Esophagus muscularis mucosa (tissue), 4 donors: Measurements from ENCODE around the genes DUS2 and TANGO6.

DNA sequence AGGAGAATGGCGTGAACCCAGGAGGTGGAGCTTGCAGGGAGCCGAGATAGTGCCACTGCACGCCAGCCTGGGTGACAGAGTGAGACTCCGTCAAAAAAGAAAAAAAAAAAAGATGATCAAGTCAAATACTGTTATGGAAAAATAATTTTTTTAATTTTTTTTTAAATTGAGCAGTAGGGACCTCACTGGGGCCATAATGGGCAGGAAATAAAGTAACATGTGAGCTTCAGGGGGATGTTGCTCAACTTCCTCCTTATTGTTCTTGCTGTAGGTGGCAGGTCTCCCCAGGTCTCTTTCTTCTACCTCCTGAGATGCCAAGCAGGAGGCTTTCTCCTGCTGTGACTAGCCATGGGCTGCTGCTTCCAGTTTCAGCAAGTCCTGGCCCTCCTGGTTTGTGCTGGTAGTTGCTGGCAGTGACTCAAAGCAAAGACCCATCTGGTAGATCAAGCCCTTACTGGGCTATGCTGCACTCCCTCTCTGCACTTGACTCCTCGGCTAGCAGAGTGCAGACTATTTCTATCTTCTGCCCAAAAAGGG, 2.3 kb downstream of the DPEP2NB start:
- PRO-cap, result no peak
- RAMPAGE, long total RNA, 4 experiments, result no peak in any of the 4 experiments

DNA sequence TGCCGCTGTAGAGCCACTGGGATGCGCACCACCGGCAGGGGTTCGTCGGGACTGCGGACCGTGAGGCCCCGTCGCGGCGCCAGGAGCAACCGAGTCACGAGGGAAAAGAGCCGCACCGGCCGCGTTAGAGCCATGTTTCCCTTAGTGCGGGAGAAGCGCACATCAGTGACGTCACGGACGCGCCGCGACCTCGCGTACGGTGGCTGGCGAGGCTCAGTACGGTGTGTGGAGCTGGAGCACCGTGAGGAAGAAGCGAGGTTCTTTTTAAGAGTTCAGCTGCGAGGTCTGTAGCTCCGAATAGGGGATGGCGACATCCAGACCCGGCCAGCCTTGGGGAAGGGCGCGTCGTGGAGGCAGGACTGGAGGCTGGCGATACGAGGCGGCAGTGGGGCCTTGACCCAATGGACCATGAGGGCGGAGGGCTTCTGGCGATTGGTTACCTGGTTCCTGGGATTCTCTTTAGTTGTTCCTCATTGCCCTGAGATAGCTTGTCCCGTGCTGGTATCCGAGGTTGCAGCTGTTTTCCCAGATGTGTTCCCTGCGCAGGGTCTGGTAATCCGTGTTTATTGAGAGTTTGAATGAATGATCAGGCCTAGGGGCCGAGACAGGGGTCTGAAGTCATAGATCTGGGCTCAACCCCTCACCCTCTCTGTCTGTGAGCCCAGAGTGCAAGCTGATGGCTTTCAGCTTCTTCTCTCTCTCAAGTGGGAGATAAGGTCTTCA, at the start of gene DUS2:
Gene DUS2 (plus strand): TSS at position 216 of the 723 bp plus-strand sequence.
- PRO-cap, result bidirectional peak, plus-strand start at position 197 of the sequence, minus-strand start at position 164 of the sequence
- RAMPAGE, long total RNA, 4 experiments, result start-site peak on the plus strand in 4 of 4 experiments, centred at positions 205 to 220 of the sequence, 19 to 74 reads per replicate; start-site peak on the minus strand in 1 of 4 experiments, centred at position 154 of the sequence, 5 reads per replicate

DNA sequence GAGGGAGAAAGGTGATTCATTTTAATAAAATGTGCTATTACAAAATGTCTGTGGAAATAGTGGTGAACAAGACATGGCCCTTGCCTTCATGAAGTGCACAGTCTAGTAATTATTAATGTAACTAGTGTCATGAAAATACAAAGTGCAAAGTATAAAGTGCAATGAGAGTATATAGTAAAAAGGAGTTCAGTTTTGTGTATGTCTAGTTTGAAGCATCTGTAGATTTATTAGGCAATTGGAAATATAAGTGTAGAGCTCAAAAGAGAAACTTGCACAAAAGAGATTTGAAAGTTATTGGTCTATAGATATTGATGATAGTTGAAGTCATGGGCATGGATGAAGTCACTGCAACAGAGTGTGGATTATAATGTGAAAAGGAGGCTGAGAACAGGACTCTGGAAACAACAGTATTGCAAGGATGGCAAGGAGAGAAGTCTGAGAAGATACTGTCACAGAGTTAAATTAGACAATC, 12.1 kb downstream of the NFATC3 start:
- PRO-cap, result no peak
- RAMPAGE, long total RNA, 4 experiments, result start-site peak on the plus strand in 1 of 4 experiments, centred at position 342 of the sequence, 5 reads per replicate

- PRO-cap, result no peak
- RAMPAGE, long total RNA, 4 experiments, result no peak in any of the 4 experiments
Measured at GRCh38 chr16:68226350-68227223, 9.3 kb downstream of the ESRP2 start.

DNA sequence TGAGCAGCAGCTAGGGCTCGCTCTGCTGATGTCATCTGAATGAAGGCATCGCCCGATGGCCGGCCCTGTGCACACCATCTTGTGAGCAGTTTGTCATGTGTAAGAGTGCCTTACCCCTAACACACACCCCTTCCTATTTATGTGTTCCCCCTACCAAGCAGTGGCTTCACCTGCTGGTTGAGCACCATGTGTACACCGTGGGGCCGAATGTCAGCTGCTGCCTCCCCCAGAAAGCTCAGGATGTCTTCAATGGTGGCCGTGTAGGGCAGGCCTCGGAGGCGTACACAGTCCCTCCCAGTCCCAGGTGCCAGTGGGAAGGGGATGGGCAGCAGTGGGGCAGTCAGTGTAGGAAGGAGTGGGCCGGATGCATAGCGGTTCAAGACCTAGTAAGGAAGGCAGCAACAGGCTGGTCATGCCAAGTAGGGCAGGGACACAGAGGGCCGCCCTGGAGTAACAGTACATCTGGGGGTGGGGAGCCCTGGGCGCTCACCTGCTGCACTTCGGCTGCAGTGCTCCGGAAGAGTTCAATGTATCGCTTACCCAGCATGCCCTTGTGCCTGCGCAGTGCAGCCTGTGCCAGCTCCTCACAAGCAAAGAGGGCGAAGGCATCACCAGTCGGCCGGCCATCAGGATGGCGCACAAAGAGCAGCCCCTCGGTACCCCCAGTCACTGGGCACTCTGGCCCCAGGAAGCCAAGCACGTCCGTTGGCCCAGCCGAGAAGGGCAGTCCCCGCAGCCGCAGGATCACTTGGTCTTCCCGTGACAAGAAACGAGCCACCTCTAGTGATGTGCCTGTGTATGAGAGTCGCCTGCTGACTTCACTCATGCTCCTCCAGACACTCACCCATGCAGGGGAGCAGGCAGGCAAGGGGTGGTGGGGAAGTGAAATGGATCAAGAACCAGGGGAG, 4.4 kb downstream of the ESRP2 start:
- PRO-cap, result no peak
- RAMPAGE, long total RNA, 4 experiments, result no peak in any of the 4 experiments

DNA sequence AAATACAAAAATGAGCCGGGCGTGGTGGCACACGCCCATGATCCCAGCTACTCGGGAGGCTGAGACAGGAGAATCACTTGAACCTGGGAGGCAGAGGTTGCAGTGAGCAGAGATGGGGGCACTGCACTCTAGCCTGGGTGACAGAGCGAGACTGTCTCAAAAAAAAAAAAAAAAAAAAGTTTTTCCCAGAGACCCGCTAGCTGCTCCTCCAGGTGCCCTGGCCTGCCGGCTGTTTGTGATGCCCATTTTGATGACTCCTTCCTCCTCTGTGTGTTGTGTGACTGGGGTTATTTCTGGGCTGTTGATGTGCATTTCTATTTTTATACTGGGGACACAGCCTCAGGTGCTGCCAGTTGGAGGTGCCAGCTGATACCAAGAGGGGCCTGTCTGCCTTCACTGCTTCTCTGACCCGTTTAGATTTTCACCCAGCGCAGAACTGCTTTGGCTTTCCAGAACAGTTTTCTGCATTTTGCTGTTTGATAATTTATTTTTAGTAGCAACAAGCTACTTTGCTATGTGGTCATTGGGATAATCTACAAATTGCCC, 6.6 kb downstream of the PLA2G15 start:
- PRO-cap, result bidirectional peak, plus-strand start at position 352 of the sequence, minus-strand start at position 235 of the sequence
- RAMPAGE, long total RNA, 4 experiments, result no peak in any of the 4 experiments

DNA sequence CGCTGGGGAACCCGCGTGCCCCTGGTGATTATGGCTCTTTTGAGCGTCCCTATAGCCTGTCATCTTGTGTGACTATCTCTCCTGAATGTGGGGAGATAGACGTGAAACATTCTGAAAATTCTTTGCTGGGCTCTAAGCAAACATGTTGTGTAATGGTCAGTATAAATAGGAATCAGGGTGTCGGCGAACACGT, 783 bp downstream of the SLC7A6 start:
- PRO-cap, result bidirectional peak, plus-strand start at position 162 of the sequence, minus-strand start at position 89 of the sequence
- RAMPAGE, long total RNA, 4 experiments, result no peak in any of the 4 experiments

DNA sequence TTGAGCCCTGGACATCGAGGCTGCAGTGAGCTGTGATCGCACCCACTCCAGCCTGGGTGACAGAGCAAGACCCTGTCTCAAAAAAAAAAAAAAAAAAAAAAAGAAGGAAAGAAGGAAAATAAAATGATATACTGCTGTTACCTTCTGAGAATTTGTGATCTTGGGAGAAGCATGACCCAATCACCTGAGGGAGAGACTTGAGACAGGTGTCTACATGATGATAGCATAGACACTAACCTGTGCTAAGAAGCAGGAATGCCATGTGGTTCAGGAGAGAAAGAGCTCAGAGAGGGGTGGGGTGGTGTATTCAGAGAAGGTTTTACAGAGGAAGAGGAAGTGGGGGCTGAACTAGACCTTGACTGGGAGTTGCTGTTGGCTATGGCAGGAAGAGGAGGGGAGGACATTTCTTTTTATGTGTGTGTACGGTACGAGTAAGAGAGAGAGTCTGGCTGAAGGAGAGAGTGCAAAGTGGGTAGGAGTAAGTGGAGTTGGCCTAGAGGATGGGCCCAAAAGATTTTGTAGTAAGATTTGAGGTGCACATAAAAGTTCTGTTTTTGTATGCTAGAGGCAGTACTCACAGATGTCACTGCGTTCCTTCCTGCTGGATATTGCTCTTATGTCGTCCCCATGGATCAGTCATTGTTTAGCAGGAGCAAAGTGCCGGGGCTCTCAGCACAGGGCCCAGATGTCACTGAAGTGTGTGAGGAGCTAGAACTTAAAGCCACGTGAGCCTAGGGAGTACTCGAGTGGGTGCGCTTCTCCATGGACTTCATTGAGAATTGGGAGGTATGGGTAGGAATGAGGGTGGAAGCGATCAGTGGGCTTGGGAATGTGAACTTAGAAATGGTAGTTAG, 21.9 kb downstream of the SLC7A6 start:
- PRO-cap, result no peak
- RAMPAGE, long total RNA, 4 experiments, result no peak in any of the 4 experiments

GRCh38 chr16:68492253-68493170, 44.2 kb upstream of the SMPD3 start:
- PRO-cap, result no peak
- RAMPAGE, long total RNA, 4 experiments, result no peak in any of the 4 experiments

GRCh38 chr16:68635870-68636668, 9.0 kb upstream of the CDH3 start:
- PRO-cap, result no peak
- RAMPAGE, long total RNA, 4 experiments, result no peak in any of the 4 experiments

DNA sequence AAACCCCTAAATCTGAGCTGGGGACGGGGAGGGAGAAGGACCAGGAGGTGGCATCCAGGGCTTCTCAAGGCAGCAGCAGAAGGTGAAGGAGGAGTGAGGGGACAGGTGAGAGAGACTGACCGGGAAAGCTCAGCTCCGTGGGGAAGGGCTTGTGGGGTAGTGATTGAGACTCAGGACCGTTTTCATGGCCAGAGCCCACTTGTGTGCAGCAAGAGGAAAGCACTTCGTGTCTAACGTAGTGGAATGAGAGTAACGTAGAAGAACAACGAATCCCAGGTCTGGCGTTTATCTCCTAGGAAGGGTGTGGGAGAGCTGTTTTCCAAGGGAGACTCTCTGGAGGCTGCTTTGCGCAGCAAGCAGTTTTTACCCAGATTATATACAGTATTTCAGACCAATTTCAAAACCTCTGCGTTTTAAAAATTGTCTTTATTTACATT, 1.3 kb upstream of the CDH3 start:
- PRO-cap, result no peak
- RAMPAGE, long total RNA, 4 experiments, result no peak in any of the 4 experiments

DNA sequence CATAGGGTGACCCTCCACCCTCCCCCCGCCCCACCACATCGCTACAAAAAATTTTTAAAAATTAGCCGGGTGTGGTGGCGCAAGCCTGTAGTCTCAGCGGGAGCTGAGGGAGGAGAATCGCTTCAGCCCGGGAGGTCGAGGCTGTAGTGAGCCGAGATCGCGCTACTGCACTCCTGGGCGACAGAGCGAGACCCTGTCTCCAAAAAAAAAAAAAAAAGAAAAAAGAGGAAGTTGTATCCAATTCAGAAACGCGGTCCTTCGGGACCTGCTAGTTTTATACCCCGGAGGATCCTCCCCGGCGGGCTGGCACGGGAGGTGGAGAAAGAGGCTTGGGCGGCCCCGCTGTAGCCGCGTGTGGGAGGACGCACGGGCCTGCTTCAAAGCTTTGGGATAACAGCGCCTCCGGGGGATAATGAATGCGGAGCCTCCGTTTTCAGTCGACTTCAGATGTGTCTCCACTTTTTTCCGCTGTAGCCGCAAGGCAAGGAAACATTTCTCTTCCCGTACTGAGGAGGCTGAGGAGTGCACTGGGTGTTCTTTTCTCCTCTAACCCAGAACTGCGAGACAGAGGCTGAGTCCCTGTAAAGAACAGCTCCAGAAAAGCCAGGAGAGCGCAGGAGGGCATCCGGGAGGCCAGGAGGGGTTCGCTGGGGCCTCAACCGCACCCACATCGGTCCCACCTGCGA, 432 bp upstream of the CDH3 start:
- PRO-cap, result no peak
- RAMPAGE, long total RNA, 4 experiments, result no peak in any of the 4 experiments

GRCh38 chr16:68658250-68659119, 13.4 kb downstream of the CDH3 start:
- PRO-cap, result no peak
- RAMPAGE, long total RNA, 4 experiments, result no peak in any of the 4 experiments

DNA sequence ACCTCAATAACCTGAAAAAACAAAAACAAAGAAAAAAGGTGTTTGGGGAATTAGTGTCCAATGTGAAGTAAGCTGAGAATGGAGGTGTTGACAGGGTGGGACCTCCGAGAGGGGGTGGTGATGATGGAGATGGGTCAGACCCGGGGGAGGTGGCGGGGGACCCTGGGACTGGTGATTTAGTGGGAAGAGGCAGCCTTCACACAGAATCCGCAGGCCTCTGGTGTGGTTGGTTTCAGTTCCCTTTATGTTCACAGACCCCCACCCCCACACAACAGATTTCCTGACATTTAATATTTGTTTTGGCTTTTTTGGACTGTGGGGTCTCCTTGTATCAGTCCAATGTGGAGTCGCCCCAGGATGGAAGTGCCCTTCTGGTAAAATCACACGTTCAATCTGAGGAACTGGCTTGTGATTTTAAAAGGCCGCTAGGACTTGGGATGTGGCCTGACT, 3.9 kb downstream of the CDH1 start:
- PRO-cap, result no peak
- RAMPAGE, long total RNA, 4 experiments, result no peak in any of the 4 experiments

- PRO-cap, result no peak
- RAMPAGE, long total RNA, 4 experiments, result no peak in any of the 4 experiments
Measured at GRCh38 chr16:68746757-68747420, 9.8 kb downstream of the CDH1 start.

DNA sequence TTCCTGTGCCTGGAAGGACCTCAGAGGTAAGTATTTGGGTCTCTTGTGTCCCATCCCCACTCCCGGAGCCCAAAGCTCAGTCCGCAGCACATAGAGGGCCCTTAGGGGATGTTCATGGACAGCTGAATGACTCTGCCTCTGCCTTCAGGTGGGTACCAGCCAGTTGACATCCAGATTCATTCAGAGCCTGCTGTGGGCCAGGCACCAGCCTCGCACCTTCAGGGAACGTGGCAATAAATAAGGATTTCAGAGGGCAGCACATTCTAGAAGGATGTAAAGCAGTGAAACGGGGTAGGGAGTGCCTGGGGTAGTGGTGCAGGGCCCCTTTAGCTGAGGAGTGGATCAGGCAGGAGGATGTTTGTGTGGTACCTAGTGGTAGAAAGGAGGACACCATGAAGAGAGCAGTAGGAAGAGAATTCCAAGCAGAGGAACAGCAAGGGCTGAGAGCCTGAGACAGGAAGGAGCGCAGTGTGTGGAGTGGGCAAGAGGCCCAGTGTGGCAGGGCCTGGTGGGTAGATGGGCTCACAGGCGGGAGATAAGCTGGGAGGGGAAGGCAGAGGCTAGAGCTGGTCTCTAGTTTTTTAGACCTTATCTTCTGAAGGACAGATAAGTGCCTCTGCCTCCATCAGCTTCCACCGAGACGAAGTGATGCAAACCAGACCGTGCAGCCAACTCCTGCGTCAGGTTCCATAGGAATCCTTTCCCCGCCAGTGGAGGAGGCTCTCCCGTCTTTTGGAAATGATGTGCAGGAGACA, 33.4 kb downstream of the CDH1 start:
- PRO-cap, result no peak
- RAMPAGE, long total RNA, 4 experiments, result no peak in any of the 4 experiments

DNA sequence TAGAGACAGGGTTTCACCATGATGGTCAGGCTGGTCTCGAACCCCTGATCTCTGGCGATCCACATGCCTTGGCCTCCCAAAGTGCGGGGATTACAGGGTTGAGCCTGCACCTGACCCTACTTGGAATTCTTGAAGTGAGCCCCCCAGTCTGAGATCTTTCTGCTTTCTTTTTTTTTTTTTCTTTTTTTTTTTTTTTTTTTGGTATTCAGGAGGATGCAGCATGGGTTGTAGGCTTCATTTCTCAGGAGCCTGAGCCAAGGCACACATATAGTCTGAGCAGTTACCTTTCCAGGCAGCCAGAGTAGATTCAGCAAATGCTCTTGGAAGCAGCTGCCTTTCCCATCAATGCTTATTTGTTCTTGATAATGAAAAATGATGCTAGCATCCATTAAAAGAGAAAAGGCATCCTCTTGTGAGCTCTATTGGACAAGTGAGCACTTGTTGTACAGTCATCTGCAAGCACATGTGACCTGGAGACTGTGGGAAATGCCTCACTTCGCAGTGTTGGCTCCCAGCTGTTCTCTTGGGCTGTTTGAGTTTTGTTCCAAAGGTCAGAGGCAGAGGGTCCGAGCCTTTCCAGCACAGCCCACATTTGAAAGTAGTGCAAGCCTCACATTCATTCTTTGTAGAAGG, 49.4 kb downstream of the CDH1 start:
- PRO-cap, result no peak
- RAMPAGE, long total RNA, 4 experiments, result no peak in any of the 4 experiments

DNA sequence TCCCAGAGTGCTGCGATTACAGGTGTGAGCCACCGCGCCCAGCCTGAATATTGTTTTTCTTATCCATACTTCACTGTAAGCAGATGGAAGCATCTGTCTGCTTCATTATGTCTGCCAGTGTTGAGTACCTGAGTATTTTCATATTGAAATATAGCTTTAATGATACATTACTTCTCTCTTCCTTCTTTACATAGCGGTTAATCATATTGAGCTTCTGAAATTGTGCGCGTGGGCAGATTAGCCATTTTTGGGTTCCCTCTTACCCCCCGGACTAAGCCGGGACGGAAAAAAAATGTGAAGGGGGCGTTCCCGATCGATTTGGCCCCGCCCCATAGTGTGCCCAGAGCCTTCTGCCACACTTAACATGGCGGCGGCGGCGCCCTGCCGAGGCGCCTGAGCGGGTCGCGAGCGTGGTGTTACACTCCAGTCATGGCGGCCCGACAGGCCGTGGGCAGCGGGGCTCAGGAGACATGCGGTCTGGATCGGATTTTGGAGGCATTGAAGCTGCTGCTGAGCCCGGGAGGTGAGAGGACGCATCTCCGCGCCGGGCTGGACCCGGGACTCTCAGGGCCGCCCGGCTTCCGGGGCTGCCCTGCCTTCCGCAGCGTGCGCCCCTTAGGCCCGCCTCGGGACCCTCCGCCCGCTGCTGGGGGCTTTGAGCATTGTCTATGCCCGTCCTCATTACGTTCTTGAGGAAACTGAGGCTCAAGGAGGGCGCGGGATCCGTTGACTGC, at the start of gene TANGO6:
Gene TANGO6 (plus strand): TSS at position 343 of the 734 bp plus-strand sequence.
- PRO-cap, result unidirectional peak, plus-strand start at position 416 of the sequence
- RAMPAGE, long total RNA, 4 experiments, result start-site peak on the plus strand in 3 of 4 experiments, centred at positions 354 to 434 of the sequence, 21 to 68 reads per replicate

DNA sequence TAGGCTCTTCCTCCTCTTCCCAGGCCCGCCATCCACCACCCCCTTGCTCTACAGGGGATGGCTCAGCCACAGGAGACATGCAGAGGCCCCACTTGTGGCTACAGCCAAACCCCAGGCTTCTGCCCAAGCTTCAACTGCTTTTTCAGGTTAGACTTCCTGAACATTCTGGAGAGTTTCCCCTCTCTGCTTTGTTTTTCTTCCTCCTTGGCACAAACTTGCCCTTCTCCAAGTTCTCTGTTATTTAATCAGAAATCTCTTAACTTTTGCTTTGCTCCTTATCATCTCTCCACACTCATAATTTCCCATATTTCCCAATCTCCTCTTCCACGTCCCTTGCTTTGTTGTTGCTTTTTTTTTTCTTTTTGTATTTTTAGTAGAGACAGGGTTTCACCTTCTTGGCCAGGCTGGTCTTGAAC, 18.2 kb upstream of the HAS3 start:
- PRO-cap, result no peak
- RAMPAGE, long total RNA, 4 experiments, result no peak in any of the 4 experiments

- PRO-cap, result no peak
- RAMPAGE, long total RNA, 4 experiments, result no peak in any of the 4 experiments
Measured at GRCh38 chr16:69089475-69089822, 16.0 kb upstream of the HAS3 start.